Metastatic Liver Carcinoma in the Lung (tissue), 2 donors: ENCODE measurements around the genes CHML and AKT3.

- PRO-cap, 2 experiments, result no peak in any of the 2 experiments
Observed at GRCh38 chr1:241593084-241593846, 46.9 kb downstream of the CHML start.

DNA sequence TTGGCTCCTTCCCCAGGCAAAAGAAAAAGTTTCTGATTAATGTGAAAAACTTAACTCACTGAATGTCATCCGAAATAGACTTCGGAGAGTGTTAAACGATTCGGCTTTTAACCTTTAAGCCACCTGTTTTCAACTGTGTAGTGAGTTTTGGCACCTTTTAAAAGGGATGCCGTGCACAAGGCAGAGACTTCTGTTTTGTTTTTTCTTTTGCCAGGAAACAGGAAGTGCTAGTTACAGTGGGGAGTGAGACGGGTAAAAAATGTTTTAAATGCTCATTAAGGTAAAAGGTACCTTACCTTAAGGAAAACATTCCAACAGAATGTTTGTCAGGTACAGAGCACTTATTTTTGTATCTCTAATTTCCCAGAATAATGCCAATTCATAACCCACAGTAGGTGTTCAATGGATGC lies 12.2 kb downstream of the CHML start:
- PRO-cap, 2 experiments, result no peak in any of the 2 experiments

DNA sequence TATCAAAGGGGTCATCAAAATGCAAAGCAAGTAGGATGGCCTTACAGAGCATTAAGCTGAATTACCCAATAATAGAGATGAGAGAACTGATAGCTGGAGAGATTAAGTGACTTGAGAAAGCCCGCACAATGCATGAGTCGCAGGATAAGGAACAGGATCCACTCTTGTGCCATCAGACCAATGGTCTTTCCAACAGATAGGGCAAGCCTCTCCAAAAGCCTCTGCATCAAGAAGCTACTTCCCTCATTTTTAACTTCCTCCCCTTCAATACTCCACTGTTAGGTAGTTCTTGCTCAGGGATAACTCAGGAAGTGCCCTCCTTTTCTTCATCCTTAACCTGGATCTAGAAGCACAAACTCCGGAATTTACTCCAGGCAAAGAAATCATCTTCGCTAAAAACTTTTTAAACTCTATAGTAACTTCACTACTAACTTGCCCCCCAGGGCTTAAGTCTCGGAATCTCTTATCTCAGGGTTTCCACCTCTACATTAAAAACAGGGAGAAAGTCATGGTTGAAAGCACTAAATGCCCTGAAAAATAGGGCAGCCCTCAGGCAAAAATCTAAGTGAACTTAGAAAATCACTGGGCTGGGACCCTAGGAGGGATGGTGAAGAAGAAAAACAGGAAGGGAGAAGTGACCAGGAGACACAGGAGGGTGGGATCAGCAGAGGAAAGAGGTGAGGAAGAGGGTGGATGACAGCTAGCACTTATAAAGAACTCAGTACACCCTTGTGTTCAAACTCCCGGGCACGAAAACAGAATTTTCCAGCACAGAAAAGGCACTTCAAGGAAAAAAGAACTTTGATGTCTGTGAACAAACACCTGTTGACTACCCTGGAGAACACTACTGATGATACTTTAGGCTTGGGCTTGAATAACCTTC lies 2.3 kb downstream of the CHML start:
- PRO-cap, 2 experiments, result no peak in any of the 2 experiments

DNA sequence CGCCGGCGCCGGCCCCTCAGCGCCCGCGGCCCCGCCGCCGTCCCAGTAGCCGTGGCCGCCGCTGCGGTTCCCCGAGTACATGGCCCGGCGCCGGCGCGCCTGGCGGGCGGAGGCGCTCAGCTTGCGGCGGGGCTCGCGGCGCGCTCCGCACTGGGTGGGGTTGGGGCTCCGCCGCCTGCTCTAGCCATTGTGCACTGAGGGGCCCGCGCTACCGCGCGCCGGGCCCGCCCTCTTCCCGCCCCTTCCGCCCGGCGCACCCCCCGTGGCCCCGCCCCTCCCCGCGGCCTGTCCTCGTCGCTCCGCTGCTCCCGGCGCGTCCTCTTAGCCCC lies at the start of gene CHML:
Gene CHML, minus strand, starts transcription at position 196 of the 329 bp plus-strand sequence.
- PRO-cap, 2 experiments, result peak in 2 of 2 experiments; most common minus-strand start position 182 of the sequence (in 2)

- PRO-cap, 2 experiments, result no peak in any of the 2 experiments
Observed at GRCh38 chr1:241972585-241973198, 15.1 kb downstream of the BECN2 start.

- PRO-cap, 2 experiments, result no peak in any of the 2 experiments
Observed at GRCh38 chr1:243113911-243114579, 141.0 kb downstream of the CEP170 start.

GRCh38 chr1:243254249-243254871 lies 721 bp downstream of the CEP170 start:
- PRO-cap, 2 experiments, result peak in 2 of 2 experiments; most common plus-strand start chr1:243254446 (in 2); most common minus-strand start chr1:243254418 (in 2)

DNA sequence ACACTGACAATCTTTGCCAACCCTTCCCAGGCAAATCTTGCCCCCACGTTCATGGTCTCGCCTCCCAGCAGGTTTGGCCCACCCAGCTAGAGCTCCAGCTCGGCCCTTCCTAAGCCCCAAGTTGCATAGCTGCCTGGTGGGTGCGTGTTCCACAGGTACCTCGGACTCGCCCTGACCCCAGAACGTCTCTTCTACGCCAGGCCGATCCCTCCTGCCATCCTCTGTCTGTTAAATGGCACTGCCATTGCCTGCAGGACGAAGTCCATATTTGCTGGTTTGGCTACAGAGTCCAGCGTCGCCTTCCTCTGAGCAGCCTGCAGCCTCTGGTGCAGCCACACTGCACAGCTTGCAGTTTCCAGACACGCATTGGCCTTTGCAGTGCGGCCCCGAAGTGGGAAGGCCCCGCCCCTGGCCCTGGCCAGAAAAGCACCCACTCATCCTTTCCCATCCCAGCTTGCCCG lies 228.1 kb downstream of the SDCCAG8 start:
- PRO-cap, 2 experiments, result peak in 1 of 2 experiments; most common minus-strand start position 184 of the sequence (in 1)

DNA sequence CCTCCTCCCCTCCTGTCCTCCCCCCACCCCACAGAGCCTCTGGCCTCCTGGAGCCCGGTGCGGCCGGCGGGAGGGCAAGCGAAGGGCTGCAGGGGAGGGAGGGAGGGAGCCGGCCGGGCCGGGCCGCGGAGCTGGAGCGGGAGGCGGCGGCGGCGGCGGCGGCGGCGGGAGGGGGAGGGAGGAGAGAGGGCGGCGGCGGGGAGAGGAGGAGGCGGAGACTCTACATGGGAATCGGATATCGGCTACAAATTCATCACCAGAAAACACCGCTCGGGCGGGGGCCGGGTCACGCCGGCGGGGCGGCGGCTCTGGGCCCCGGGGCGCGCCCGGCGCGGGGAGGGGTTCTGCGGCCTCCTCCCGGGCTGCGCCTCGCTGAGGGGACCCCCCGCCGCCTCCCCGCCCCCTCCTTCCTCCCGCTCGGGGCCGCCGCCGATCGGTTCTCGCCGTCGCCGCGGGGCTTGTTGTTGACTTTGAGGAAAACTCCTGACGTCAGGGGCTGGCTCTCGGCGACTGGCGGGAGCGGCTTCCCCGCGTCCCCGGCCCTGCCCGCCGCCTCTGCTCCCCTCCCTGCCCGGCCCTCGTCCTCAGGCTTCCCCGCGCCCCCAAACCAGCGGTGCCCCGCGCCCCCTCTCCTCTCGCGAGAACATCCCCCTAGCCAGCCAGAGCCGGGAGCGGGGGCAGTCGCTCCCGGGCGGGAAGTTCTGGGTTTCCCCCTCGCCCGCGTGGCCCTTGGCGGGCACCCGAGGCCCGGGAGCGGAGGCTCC lies at the start of gene AKT3:
Gene AKT3, minus strand, starts transcription at position 90 of the 764 bp plus-strand sequence.
- PRO-cap, 2 experiments, result peak in 2 of 2 experiments; most common plus-strand start position 266 of the sequence (in 2); most common minus-strand start position 133 of the sequence (in 2)

DNA sequence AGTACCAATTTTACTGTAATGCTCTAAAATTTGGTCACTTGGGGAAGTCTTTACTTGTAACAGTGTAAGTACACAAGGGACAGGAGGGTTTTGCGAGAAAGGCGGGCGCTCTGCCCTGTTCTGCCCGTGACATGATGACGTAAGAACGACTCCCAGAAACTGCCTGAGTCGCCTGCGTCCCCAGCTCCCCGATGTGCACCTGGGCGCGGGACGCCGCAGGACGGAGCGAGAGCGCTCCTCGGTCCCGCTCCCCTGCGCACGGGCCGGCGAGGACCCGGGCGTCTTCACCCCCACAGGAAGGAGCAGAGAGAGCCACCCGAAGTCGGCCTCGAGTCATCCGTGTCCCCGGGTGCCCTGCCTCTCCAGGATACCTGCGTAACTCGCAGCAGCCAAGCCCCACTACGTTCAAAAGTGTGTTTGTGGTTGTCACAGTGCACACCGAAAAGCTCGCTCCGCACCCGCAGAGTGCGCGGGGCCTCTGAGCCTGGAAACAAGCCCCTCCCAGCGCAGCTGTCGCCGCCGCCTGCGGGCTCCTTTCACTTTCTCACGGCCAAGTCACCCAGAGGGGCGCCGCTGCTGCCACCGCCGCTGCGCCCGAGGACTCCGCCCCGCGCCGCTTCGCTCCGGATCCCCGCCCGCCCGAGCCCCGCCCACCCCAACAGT lies 3.3 kb upstream of the ZBTB18 start:
- PRO-cap, 2 experiments, result peak in 2 of 2 experiments; most common plus-strand start position 155 of the sequence (in 2); most common minus-strand start position 133 of the sequence (in 2)

- PRO-cap, 2 experiments, result no peak in any of the 2 experiments
Observed at GRCh38 chr1:244053343-244053708, 2.2 kb downstream of the ZBTB18 start.

DNA sequence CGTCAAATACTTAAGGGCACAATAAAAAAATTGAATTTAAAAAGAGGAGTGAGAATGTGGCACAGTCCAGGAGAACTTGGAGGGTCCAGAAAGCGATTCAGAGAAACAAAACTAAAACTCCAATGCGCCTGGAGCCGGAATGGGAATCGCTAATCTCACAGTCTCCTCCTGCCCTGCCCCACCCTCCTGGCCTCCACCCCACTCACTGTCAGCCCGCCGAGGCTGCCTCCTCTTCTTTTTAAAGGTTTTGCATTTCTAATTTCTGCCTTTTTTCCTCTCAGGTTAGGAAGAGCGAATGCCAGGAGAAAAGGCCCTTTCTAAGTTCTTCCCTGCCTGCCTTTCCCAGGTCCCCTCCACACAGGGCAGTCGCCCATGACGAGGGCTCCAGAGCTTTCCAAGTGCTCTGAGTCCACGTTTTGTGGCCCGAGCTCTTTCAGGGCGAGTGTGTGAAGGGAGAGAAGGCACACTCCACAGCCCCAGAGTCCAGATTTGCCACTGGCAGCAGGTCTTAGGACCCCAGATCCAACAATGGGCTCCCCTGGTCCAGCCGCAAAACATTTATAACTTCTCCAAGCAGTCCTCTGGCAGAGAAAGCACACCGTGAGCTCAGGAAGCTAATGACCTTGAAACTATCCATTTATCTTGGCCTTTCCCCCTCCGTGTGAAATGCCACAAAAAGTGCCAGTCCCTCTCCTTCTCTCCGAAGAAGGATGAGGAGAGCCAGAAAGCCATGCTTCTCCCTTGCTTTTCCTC lies 135.5 kb downstream of the ZBTB18 start:
- PRO-cap, 2 experiments, result no peak in any of the 2 experiments

GRCh38 chr1:244300789-244301396 lies 51.5 kb upstream of the C1orf100 start:
- PRO-cap, 2 experiments, result no peak in any of the 2 experiments

GRCh38 chr1:244841145-244842038 lies 5.9 kb downstream of the COX20 start:
- PRO-cap, 2 experiments, result no peak in any of the 2 experiments

GRCh38 chr1:244850391-244850677 lies 14.0 kb downstream of the HNRNPU start:
- PRO-cap, 2 experiments, result no peak in any of the 2 experiments

GRCh38 chr1:245153137-245154146 lies 1.3 kb upstream of the KIF26B start:
- PRO-cap, 2 experiments, result no peak in any of the 2 experiments

- PRO-cap, 2 experiments, result peak in 2 of 2 experiments; most common minus-strand start chr1:245156600 (in 2)
Observed at GRCh38 chr1:245156432-245157127, 1.8 kb downstream of the KIF26B start.

- PRO-cap, 2 experiments, result no peak in any of the 2 experiments
Observed at GRCh38 chr1:245168049-245168577, 13.3 kb downstream of the KIF26B start.

DNA sequence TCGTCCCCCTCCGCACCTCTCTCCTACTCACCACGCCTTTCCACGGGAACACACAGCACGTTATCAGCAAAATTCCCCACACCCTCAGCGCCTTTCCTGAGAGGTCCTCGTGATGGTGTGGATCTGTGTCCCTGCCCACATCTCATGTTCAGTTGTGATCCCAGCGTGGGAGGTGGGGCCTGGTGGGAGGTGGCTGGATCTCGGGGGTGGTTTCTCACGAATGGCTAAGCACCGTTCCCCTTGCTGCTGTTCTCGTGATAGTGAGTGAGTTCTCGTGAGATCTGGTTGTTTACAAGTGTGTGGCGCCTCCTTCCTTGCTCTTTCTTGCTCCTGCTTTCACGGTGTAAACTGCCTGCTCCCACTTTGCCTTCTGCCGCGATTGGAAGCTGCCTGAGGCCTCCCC lies 190.6 kb downstream of the KIF26B start:
- PRO-cap, 2 experiments, result no peak in any of the 2 experiments

GRCh38 chr1:245807783-245808380 lies 653.1 kb downstream of the KIF26B start:
- PRO-cap, 2 experiments, result no peak in any of the 2 experiments